HTR-8/SVneo (cell line): Measurements from ENCODE around the genes IL1RL2 and IL18R1.

- RRBS, result no CpG with 5 or more reads among the region's 4 CpGs
Observed at GRCh38 chr2:102103789-102104207, 38.7 kb upstream of the IL1R1 start.

- RRBS, result no CpG with 5 or more reads among the region's 4 CpGs
Observed at GRCh38 chr2:102144135-102144433, 1.5 kb downstream of the IL1R1 start.

- RRBS, result no CpG with 5 or more reads among the region's 7 CpGs
Observed at GRCh38 chr2:102155436-102156340, 13.1 kb downstream of the IL1R1 start.

GRCh38 chr2:102186620-102187289, at the start of gene IL1RL2:
Gene IL1RL2, plus strand, starts transcription at chr2:102187023.
- RRBS, result no CpG with 5 or more reads among the region's 22 CpGs

DNA sequence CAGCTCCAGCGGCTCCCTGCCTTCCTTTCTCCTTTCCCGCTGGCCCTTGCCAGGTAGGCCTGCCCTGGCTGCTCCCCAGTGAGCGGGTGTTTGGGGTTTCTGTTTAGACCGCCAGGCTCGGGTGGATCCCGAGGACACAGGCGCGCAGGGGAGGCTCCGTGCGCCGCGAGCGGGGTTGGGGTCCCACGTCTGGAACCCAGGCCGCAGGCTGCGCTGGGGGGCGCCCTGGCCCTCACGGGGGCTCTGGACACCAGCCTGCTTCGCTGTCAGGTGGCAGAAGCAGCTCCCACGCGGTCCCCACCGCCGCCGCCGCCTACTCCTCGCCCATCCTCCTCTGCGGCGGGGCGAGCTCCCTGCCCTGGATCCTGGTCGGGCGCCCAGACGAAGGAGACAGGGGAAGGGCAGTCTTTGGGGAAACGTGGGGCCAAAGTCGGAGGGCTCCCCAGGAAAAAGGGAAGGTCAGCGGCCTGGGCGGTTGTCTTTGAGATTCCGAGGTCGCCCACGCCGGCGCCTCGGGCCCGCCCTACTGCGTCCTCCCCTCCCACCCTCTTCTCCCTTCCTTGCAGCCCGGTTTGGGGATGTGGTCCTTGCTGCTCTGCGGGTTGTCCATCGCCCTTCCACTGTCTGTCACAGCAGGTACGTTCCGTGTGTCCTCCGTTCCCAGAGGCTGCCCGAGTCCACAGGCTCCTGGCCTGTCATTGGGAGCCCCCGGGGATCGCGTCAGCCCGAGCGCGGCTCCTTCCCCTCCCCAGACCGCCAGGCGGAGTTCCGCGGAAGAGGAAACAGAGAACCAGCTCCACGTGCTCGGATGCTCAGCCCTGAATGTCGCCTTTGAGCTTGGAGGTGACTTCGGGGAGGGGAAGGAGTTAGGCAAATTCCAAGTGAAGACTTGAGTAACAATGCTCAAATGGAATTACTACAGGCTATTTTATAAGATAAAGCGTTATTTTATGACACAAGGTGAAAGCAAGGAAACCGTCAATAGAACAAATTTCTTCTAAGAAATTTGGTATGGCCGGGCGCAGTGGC, 781 bp downstream of the IL1RL2 start:
- RRBS, result 89% methylated on average over 6 of the region's 69 CpGs

DNA sequence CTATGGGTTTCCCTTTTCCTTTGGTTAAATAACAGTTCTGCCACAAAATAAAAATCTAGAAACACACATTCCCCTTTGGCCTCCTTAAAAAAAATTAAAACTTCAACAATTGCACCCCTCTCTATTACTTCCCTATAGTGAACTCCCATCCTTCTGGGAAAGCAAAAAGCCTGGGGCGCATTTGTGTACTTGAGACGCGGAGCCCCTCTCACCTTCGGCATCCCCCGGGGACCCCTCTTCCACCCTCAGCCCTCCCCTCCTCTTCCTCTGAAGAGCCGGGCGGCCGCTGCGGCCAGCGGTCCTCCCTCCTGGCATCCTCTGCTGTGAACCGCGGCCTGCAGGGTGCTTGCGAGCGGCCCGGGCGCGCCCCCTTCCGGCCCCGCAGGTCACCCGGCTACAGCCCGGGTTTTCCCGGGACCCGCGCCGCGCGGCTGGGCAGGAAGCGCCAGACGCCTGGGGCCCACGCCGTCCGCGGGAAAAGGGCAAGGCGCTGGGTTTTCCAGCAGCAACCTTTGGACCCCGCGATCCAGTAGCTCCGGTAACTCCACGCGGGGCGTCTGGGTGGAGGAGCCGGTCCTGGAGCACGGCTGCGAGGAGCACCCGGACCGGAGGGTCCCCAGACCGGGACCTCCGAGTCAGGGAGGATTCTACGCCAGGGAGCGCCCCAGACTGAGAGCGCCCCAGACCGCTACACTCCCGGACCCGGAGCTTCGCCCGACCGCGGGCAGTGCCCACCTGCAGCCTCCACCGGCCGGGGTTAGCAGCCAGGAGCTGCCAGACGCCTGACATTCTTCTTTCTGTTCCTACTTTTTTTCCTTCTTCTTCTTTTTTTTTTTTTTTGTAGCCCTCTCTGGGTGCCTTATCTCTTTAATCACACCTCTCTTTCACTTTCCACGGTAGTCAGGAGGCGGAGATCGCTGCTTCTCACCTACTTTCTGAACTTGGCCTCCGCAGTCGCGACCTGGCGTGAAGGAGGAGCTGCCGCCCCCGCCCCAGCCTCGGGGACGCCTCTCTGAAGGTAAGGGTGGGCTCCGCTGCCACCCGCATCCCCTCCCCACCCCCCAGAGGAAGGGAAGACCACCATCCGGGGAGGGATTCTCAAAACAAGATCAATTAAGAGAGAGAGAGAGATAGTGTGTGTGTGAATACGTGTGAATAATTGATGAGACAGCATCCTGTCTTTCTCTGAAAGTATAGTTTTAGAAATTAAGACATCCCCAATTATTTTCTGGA, at the start of gene IL18R1:
Gene IL18R1, plus strand, starts transcription at position 414 of the 1,233 bp plus-strand sequence.
- RRBS, result 4% methylated on average over 33 of the region's 75 CpGs

GRCh38 chr2:102764113-102764478, 2.3 kb downstream of the TMEM182 start:
- RRBS, result no CpG with 5 or more reads among the region's 6 CpGs

- RRBS, result no CpG with 5 or more reads among the region's 7 CpGs
Observed at GRCh38 chr2:102806050-102806637, 44.3 kb downstream of the TMEM182 start.

GRCh38 chr2:102826937-102827444, 65.2 kb downstream of the TMEM182 start:
- RRBS, result no CpG with 5 or more reads among the region's 5 CpGs

DNA sequence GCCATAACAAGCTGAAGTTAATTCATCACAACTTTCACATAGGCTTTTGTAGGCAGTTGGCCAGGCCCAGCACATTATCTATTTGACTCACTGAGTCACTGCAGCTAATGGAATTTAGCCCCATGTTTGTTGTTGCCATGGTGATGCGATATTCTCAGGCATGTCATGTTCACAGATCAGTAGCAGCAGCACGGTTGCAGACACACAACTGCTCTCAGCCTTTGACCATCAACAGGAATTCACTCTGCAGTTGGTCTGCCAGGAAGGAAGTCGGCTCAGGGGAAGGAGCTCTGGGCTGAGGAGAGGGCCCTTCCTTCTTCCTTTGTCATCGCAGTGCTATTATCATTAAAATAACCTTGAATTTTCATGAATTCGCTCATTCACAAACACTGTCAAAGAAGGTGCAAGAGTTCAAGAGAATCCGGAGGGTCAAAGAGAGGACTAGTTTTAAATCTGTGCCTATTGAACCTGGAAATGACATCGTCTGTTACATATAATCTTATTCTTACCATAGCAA, 639.9 kb downstream of the TMEM182 start:
- RRBS, result no CpG with 5 or more reads among the region's 7 CpGs

GRCh38 chr2:104790776-104791243, 63.1 kb upstream of the POU3F3 start:
- RRBS, result no CpG with 5 or more reads among the region's 4 CpGs

DNA sequence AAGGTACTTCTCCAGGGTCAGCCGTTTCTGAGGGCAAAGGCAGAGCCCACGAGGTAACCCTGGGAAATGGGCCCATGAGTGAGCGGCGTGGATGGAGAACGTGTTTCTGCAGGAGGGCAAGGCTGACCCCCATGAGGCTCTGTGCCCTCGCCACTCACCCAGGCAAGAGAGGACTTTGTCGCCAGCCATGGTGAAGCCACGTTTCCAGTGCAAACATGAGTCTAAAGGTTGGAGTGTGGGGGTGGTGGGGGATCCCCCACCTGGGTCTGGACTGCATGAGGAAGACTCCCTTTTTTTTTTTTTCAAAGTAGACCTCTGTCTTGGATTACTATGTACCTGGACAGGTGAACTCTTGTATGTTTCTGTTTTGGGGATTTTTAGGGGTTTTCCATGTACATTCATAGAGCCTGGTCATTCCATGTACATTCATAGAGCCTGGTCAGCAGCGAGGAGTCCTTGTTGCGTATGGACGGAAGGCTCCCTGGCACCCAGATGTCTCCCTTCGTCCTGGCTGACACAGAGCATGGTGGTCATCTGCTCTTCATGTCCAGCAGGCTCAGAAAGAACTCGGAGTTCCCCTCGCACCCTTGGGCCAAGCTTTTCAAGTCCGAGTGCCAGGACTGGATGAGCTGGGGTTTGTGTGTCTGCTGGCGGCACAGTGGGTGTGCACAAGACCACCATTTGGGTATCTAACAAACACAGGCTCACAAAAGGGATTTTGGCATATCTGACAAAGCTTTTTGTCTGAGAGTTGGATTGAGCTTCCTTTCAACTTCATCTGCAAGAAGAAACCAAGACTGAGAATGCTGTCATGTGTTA, 25.4 kb downstream of the GPR45 start:
- RRBS, result no CpG with 5 or more reads among the region's 16 CpGs

- RRBS, result no CpG with 5 or more reads among the region's 9 CpGs
Observed at GRCh38 chr2:105273171-105273784, 31.7 kb downstream of the GPR45 start.

DNA sequence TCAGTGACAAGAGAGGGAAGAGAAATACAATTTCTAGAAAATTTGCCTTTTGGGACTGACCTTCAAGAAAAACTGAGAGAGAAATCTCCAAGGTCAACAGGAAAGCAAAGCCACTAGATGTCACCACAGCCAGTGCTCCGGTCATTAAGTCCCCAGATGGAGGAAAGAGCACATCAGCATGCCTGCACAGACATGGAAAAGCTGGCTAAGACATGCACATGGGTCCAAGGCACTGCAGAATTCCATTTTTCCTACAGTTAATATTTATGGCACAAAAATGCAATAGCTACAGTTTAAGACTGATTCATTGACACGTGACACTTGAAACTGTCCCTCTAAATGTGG, 20.9 kb downstream of the FHL2 start:
- RRBS, result no CpG with 5 or more reads among the region's 2 CpGs

DNA sequence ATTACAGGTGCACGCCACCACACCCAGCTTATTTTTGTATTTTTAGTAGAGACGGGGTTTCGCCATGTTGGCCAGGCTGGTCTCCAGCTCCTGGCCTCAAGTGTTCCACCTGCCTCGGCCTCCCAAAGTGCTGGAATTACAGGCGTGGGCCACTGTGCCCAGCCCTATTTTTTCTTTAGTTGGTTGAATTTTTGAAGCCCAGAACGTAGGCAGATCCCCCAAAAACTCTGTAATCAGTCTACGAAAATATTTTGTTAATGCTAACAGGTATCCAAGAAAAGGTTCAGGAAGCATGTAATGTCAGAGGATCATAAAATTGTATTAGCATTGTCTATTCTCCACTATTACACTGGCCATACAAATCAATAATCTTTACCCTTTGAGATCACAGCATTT, 15.8 kb downstream of the FHL2 start:
- RRBS, result no CpG with 5 or more reads among the region's 7 CpGs

DNA sequence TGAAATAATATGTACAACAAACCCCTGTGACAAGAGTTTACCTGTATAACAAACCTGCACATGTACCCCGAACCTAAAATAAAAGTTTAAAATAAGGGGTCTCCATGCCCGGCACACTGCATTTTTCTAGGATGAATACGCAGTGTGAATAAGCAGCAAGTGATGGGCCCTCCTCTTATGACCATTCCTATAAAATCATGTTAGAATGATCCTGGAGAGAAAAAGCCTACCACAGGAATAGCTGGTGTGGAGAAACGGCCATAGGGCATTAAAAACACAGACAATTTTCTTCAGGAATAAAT, 10.7 kb downstream of the FHL2 start:
- RRBS, result no CpG with 5 or more reads among the region's 4 CpGs

- RRBS, result no CpG with 5 or more reads among the region's 8 CpGs
Observed at GRCh38 chr2:105406078-105406907, 7.4 kb upstream of the FHL2 start.

- RRBS, result no CpG with 5 or more reads among the region's 4 CpGs
Observed at GRCh38 chr2:105444187-105444641, 45.4 kb upstream of the FHL2 start.

DNA sequence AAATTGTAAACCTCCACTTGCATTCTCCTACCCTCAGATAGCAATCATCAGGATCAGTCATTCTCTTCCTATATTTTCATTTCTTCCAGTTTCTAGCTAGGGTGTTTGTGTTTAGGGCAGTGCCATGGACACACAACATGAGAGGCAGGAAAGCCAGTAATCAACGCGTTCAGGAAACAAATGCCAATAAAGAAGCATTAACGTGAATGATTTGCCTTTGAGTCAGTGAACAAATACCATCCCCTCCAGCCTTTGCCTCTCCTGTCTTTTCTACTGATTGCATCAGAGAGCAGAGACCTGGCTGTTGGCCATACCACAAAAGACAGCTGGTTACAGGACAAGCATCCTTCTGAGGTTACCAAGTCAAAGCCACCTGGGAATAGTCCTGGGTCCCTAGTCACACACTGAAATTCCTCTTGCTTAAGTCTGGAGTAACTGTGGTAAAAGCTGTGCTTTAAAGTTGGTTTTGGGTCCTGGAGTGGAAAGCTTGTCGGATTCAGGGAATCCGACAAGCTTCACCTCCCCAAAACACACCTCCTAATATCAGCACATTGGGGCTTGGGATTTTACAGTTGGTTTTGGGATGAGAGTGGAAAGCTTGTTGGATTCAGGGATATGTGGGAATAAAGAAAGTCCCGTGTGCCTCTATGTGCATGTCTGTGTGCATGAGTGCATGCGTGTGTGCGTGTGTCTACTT, 56.9 kb upstream of the FHL2 start:
- RRBS, result no CpG with 5 or more reads among the region's 8 CpGs

- RRBS, result no CpG with 5 or more reads among the region's 16 CpGs
Observed at GRCh38 chr2:105487517-105488181, 88.8 kb upstream of the FHL2 start.